Bile duct (tissue), 1 donor: ENCODE measurements around the gene WEE1.

DNA sequence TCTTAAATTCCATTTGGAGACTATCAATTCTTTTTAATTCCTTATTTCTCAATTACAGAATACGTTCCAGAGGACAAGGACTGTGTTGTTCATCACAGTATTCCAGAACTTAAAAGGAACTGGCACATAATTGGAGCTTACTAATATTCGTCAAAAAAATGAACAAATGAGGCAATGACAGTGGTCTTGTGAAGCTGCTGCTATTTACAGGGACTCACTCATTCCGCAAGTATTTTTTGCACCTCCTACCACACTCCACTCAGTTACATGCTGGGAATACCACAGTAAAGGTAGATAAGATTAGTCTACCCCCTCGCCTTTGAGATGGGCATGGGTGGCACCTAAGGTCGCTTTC, 43.1 kb downstream of the DENND2B start:
- PRO-cap = no peak

- PRO-cap = bidirectional peak, plus-strand start at chr11:8774462, minus-strand start at chr11:8774310
Measured at GRCh38 chr11:8774013-8774749, 36.3 kb downstream of the DENND2B start.

- PRO-cap = no peak
Measured at GRCh38 chr11:8808575-8808847, 2.0 kb downstream of the DENND2B start.

DNA sequence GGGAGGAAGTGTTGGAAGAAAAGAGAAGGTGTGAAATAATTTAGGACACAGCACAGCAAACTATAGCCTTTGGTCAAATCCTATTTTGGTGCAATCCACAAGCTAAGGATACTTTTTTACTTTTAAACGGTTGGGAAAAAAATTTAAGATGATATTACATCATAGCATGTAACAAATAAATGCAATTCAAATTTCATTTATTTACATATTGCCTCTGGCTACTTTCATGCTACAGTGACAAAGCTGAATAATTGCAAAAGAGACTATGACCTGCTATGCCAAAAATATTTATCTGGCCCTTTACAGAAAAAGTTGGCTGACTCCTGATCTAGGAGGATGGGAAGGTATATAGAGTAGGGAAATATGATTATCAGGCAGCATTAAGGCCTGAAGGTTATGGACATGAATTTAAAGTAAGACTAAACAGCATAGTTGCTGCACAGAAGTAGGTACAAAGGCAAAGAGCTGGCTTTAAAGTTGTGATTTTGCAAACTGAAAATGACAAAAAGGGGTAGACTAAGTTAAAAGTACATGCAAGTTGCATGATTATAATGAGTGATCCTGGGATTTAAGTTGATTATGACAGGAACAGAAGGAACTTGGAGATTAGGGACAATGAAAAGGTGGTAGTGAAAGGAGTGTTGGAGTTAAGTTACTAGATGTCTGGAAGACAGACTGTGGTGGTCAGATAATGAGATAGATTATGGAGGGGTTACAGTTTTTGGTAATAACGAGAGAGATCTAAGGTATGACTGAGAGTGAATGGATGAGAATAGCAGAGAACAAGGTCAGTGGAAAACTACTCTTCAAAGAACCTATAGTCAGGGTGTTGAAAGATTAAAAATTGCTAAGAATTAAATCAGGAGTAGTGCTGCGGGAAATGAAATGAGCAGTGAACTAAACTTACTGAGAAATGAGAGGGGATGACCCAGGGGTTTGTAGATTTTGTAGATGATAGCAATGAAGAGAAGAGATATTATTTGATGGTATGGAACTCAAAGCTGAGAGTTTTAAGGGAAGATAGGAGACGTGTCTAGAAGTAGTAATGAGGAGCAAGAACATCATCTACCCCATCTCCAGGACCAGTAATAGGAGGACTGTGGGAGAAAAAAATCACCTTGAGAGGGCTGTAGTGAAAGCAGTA, 7.6 kb upstream of the TMEM9B start:
- PRO-cap = no peak

GRCh38 chr11:9219112-9219675, 46.0 kb downstream of the DENND5A start:
- PRO-cap = no peak

DNA sequence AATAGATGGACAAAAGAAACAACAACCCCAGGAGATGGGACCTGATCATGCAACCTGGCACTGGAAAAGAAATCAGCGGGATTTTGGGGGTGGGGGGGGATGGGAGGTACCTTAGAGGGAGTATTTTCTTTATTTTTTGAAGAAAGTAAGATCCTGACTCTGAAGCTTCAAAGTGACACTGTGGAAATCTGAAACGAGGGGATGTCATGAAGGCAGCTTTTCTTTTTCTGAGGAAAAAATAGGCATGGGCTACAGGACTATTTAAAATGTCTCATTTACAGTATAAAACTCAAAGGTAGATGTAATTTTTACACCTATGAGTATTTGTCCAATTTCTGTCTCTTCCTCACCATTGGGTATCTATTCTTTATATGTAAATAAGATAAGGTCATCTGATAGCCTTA, 15.5 kb upstream of the ZNF143 start:
- PRO-cap = no peak

DNA sequence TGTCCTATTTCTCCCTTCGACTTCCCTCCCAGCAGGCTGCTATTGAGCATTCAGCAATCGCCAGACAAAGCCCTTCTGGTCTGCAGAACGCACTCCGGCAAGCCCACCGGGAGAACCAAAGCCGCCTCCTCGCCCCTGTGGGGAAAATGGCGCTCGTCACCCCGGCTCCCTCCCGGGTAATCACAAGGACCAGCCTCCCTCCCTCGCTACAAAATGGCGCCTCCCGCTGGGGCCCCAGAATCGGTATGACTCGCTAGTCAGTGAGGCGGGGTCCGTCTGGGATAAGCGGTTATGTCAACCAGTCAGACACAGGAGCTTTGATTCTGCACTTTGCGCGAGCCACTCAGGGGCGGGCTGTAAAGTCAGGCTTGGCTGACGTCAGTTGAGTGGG, 342 bp upstream of the ZNF143 start:
- PRO-cap = bidirectional peak, plus-strand start outside the sequence, minus-strand start at position 182 of the sequence

DNA sequence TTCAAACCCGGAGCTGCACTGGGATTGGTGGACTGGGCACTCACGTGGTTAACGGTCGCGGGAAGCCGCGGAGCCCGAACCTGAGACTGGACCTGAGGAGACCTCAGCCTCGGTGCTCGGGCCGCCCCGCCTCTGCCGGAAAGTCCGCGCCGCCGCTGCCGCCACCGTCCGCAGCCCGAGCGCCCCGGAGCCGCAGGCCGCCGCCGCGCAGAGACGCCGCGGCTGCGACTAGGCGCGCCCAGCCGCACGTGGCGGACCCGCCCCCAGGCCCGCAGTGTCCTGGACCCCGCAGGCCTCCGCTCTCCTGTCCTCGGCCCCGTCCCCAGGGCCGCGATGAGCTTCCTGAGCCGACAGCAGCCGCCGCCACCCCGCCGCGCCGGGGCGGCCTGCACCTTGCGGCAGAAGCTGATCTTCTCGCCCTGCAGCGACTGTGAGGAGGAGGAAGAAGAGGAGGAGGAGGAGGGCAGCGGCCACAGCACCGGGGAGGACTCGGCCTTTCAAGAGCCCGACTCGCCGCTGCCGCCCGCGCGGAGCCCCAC, at the start of gene WEE1:
Gene WEE1 (plus strand): TSS at position 70 of the 539 bp plus-strand sequence.
- PRO-cap = bidirectional peak, plus-strand start at position 140 of the sequence, minus-strand start outside the sequence; unidirectional peak, plus-strand start at position 307 of the sequence

DNA sequence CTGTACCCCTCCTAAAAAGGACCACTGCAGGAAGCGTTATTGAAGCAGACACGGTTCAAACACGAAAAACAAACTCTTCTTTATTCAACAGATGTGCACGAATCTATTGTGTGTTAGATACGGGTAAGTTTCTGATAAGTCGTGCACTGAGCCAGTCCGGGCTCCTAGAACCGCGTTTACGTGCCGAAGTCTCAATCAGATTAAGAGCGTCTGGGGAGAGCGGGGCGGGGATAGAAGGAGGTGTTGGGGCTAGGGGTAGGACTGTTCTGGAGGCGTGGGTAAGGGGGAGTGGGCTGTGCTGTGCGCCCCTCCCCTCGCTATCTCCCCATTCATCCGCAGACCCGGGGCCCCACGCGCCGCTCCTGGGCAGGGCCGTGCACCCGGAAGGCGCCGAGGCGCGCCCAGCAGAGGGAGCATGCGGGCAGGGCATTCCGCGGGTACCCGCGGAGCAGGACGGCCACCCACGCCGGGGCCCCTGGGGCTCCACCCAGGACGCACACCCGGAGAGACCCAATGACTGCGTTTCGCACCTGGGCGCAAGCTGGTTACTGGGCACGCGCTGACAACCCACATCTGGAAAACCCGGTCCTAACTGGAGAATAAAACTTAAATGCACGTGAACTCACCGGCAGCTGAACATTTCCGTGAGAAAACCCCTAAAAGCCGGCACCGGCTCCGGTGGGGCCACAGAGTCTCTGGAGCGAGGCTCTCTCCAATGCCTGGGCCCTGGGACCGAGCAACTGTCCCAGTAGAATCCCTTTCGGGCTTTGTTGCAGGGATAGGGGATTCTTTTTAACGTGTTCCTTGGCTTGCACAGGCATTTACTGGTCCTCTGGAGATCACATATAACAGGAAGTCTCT, 40.6 kb downstream of the WEE1 start:
- PRO-cap = bidirectional peak, plus-strand start at position 429 of the sequence, minus-strand start at position 364 of the sequence

DNA sequence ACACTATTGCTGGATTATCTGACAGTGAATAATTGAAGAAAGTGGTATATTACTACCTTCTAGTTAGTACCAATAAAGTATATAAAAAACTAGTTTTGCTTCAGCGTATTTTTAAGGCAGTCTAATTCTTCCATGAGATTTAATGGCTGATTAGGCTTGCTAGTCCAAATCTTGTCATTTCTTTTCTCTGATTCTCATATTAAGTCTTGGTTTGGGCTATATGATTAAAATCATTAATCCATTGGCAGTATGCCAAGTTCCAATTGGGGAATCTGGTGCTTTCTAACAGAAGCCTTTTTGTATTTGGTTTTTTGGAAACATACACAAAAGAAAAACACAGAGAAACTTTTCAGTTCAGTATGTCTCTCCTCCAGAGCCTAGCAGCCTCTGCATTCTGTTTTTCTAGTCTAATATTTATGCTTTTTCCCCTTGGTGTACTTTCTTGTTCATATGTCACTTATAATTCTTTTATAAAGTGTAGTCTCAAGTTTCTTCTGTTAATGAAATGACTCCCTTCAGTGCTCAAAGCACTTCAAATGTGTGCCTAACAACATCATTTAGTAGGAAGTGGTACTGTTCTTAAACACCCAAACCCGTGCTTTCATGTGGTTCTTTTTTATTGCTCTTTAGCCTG, 38.0 kb downstream of the SWAP70 start:
- PRO-cap = no peak

GRCh38 chr11:9755285-9756108, 91.6 kb downstream of the SWAP70 start:
- PRO-cap = no peak

GRCh38 chr11:10132398-10132918, 161.6 kb downstream of the SBF2 start:
- PRO-cap = no peak

GRCh38 chr11:10187265-10187958, 106.6 kb downstream of the SBF2 start:
- PRO-cap = no peak

- PRO-cap = no peak
Measured at GRCh38 chr11:10295146-10296005, 1.4 kb upstream of the SBF2 start.

DNA sequence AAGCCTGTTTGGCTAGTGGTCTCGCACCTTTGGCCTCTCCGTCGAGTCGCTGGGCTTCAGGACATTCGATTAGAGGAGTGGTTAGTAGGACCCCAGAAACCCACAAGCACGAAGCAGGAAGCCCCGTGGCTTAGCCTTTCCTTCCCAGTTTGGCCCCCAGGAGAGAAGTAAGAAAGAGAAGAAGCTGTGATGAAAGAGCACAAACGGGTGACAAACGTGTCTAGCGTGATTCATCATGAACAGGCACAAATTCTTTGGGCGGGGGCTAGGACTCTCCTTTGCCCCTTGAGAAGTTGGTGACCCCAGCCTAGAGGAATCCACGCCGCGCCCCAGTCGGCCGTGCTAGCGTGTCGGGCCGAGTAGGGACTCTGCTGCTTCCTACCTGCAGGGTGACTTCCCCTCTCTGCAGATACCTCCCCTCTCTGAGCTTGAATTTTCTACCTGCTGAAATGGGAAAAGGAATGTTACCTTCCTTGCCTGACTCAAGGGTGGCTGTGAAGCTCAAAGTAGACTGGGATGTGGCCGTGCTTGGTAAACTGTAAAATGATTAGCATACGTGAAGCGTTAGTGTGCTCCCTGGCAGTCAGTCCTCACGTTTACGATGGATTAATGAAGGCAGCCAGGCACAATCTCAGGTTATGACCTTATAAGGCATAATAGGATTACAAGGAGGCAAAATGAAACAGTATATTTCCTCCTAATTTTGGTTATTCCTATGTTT, 1.0 kb upstream of the ADM start:
- PRO-cap = bidirectional peak, plus-strand start at position 340 of the sequence, minus-strand start at position 370 of the sequence; unidirectional peak, minus-strand start at position 598 of the sequence

DNA sequence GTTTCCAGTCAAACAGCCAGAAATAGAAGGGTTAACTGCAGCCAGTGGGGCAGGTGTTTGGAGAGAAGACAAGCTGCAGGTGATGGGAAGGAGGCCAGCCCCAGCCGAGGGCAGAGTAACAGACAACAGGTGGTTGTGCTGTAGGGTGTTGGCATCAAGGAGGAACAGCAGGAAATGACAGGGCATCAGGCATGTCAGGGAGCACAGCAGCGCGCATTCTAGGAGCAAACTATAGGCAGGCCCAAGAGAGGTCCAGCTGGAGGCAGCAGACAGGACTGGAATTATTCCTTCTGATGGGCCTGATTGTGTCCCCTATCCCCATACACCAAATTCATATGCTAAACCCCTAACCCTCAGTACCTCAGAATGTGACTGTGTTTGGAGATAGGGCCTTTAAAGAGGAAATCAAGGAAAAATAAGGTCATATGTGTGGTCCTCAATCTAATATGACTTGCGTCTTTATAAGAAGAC, 13.6 kb downstream of the ADM start:
- PRO-cap = no peak

DNA sequence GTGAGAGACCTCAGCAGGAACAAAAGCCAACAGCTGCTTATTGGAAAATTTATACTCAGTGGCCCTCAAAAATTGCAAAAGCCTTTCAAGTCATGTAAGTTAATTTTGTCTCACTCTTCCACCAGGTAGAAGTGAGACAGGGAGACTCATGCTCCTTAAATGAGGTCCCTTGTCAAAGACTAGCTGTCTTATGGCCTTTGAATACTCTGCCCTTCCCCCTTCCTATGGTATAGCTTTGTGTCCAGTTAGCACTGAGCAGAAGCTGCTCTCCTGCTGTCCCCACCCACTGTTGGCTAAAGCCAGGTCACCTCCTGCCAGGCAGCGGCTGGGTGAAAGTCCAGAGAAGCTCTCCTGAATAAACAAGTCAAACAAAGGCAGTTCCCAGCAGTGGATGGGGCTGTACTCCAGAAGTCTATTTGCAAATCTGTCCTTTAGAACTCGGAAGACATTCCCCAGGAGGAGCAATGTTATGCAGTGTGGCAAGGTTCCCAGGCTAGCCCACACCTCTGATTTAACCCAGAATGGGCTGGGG, 21.5 kb downstream of the ADM start:
- PRO-cap = unidirectional peak, minus-strand start at position 291 of the sequence

DNA sequence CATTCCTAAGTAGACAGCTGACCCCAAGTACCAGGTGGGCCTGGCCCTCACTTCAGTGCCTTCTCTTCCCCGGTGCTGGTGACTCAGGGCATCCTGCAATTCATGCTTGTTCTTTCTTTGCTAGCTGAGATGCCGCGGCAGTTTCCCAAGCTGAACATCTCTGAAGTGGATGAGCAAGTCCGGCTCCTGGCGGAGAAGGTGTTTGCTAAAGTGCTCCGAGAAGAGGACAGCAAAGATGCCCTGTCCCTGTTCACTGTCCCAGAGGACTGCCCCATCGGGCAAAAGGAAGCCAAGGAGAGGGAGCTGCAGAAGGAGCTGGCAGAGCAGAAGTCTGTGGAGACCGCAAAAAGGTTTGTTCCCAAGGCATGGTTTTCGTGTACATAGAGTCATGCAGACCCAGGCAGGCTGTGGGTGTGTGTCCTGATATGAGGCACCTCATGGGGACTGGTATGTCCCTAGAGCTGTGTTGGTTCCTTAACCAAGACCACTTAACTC, 6.4 kb downstream of the AMPD3 start:
- PRO-cap = no peak

- PRO-cap = no peak
Measured at GRCh38 chr11:10467036-10467976, 12.2 kb downstream of the AMPD3 start.

DNA sequence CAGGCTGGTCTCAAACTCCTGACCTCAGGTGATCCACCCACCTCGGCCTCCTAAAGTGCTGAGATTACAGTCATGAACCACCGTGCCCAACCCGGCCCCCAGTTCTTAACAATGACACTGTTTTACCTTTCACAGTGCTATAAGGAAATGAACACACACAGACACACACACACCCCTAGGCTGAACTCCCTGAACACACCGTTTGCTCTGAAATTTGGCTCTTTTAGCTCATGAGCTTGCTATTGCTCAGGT, 2.2 kb downstream of the LYVE1 start:
- PRO-cap = no peak